Subcutaneous preadipocyte (primary cell): ENCODE results near the genes FOXO3 and CEP57L1.

GRCh38 chr6:107586017-107586407 is 96.1 kb downstream of the SOBP start:
- CAGE, long polyA plus RNA: no peak

GRCh38 chr6:107657789-107658789 is 166.0 kb downstream of the SCML4 start:
- CAGE, long polyA plus RNA: no peak

- CAGE, long polyA plus RNA: no peak
Measured at GRCh38 chr6:107822173-107823050, 1.7 kb downstream of the SCML4 start.

DNA sequence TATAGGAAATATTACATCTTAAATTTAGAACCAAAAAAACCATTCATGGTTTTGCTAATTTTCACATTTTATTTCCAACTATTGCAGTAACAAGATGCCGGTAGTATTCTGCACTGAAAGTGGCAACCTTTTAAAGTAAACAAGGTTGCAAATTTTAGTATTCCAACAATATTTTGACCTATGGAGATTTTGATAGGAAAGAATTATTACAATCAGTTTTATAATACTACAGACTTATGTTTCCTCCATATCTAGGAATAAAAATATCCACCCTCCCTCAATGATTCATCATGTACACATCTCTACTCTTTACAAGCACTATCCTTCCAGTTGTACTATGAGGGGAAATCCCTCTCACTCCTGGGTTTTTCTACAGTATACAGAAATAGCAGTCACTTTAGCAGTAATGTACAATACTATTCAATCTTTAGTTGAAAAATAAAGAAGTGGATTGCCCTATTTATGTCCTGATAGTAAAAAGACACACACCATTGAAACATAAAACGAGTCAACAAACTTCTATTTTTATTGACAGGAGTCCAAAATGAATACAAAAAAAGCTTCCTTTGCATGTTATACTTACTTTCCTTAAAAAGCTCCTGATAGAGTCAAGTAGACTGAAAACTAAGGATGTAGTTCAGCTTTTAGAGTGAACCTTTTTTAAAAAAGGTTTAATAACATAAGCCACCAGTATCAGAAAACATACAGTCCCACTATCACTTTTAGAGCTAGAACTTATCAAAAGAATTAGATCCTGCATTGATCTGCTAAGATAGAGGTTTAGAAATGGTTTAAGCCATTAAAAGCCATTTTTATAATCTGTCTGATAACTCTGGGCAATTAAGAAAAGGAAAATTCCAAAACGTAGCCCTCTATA is 46.4 kb upstream of the SCML4 start:
- CAGE, long polyA plus RNA: no peak

GRCh38 chr6:107888146-107888885 is 64.2 kb upstream of the SCML4 start:
- CAGE, long polyA plus RNA: no peak

DNA sequence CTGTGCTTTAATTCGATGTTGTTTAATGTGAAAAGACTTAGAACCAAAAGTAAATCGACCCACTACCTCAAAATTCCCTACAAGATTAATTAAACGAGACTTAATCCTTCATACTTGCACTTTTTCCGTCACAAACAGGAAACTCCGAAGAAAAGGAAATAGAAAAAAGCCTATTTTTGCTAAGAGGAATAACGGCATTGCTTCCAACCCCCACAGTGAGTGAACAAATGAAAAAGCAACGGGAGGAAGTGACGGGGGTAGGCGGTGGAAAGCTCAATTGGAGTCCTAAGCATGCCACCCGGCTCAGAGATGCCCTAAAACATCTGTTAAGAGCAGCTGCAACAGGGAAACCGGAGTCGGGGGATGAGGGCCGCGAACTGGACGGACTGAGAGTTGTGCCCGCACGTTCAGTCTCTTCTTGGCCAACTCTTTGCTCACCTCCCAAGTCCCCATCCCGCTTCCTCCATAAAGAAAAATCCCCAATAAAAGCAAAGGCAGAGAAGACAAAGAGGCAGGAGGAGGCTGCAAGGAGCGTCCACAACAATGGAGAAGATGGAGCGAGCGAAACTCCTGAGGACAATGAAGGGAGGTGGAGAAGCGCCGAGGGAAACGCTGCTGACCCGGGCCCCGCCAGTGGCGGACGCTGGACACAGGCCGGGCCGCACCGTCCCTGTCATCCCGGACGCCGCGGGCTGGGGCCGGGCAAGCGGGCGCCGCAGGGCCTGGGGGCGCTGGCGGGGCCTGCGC is 727 bp downstream of the SEC63 start:
- CAGE, long polyA plus RNA: no peak

- CAGE, long polyA plus RNA: no peak
Measured at GRCh38 chr6:108411667-108412510, 117.0 kb downstream of the AFG1L start.

GRCh38 chr6:108560477-108561353 is at the start of gene FOXO3:
Gene FOXO3, plus strand, starts transcription at chr6:108560917.
- CAGE, long polyA plus RNA: no peak

DNA sequence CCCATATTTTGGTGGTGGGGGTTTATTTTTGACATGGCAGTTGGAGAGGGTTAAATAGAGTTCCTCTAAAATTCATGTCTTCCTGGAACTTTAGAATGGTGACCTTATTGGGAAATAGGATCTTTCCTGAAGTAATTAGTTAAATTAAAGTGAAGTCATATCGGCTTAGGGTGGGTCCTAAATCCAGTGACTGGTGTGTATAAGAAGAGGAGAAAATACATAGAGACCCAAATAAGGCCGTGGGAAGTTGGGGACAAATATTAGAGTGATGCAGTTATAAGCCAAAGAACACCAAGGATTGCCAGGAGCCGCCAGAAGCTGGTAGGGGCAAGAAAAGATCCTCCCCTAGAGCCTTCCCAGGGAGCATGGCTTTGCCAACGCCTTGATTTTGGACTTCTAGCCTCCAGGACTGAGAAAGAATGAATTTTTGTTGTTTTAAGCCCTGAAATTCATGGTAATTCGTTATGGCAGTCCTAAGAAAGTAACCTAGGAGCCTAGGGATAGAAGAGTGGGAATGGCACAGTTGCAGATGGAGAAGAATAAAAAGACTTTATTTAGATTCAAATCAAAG is 10.7 kb downstream of the FOXO3 start:
- CAGE, long polyA plus RNA: no peak

- CAGE, long polyA plus RNA: no peak
Measured at GRCh38 chr6:108586293-108586908, 25.7 kb downstream of the FOXO3 start.

- CAGE, long polyA plus RNA: no peak
Measured at GRCh38 chr6:108589212-108590271, 28.8 kb downstream of the FOXO3 start.

GRCh38 chr6:108622341-108623443 is 62.0 kb downstream of the FOXO3 start:
- CAGE, long polyA plus RNA: no peak

DNA sequence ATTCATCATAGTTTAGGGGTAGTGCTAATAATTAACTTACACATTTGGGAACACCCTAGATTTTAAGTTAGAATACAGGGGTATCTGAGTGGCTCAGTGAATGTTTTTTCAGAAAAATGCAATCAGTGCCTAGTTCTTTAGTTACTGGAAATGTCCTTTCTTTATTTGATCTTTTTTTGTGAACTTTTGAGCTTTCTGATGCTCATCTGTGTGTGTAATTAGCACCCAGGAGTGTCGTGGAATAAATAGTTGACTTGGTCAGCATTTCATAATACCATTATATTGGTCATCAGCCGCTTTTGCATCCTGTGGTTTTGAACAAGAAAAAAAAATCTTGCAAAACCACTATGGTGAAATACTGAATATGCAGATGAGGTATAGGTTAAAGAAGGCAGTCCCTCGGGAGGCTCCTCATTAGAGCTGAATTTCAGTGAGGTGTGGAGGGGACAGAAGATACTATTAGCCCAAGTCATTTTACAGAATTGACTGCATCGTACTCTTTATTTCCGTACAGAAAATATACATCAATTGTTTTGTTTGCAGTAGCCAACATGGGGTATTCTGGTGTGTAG is 90.0 kb downstream of the FOXO3 start:
- CAGE, long polyA plus RNA: no peak

GRCh38 chr6:108651505-108652410 is 91.0 kb downstream of the FOXO3 start:
- CAGE, long polyA plus RNA: no peak

DNA sequence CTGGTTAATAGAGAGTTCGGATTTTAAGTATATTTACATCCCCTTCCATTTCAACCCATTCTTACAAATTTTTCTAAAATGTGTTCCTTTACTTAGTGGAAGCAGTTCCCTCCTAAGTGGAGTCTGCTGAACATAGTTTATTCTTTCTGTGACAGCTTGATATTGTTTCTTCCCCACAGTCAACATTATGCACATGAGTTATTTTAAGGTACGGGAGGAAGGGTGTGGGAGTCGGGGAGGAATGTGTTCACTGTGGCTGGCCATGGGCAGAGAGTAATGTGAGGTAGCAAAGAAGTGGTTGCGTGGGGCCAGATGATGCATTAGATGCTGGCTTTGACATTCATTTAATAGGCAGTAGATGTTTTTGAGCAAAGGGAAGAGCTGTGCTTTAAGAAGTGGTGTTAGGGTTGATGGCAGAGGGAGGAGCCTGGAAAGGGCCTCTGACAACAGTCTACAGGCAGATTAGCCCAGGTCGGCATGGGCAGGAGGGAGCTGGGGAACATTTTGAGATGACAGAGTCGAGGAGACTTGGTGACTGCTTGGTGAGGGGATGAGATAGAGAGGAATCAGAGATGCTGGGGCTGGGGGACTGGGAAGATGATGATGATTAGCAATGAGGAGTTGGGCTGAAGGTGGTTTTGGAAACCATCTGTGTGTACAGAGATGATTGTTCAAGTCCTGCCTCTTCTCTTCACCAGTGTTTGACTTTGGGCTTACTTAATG is 98.6 kb downstream of the ARMC2 start:
- CAGE, long polyA plus RNA: no peak

GRCh38 chr6:108948398-108949112 is 100.3 kb downstream of the ARMC2 start:
- CAGE, long polyA plus RNA: no peak

DNA sequence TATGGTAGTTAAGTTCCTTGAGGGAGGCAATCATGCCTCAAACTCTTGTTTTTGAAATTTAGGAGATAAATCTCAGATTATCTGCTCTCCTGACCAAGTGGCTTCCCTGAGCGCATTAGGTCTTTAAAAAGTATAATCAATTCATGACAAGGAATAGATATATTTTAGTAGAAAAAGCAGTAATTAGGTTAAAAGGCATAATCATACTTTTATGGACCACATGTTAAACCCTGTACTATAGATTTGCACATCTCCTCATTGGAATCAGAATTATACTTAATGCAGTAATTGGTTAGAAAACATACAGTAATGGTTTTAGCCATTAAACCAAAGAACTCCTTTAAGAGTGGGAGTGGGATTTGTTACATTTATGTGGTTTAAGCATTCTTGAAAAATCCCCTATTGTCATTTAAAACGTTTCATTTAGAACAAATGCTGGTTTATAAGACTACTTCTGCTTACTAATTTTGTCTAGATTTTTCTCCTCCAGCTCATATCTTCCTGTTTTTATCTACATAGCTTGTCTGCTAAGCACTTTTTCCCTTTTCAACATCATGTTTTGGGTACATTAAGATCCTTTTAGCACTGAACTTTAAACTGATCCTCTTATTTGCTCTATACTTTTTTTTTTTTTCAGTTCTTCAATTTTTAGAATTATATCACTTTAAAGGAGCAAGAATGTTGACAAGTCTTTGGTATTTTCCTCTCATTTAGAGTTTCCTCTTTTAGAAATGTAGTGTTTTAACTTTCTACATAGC is 81.1 kb downstream of the SESN1 start:
- CAGE, long polyA plus RNA: no peak

- CAGE, long polyA plus RNA: no peak
Measured at GRCh38 chr6:109091466-109092012, 3.1 kb downstream of the SESN1 start.

- CAGE, long polyA plus RNA: no peak
Measured at GRCh38 chr6:109095332-109096212, at the start of gene CEP57L1. Gene CEP57L1, plus strand, starts transcription at chr6:109095507.

DNA sequence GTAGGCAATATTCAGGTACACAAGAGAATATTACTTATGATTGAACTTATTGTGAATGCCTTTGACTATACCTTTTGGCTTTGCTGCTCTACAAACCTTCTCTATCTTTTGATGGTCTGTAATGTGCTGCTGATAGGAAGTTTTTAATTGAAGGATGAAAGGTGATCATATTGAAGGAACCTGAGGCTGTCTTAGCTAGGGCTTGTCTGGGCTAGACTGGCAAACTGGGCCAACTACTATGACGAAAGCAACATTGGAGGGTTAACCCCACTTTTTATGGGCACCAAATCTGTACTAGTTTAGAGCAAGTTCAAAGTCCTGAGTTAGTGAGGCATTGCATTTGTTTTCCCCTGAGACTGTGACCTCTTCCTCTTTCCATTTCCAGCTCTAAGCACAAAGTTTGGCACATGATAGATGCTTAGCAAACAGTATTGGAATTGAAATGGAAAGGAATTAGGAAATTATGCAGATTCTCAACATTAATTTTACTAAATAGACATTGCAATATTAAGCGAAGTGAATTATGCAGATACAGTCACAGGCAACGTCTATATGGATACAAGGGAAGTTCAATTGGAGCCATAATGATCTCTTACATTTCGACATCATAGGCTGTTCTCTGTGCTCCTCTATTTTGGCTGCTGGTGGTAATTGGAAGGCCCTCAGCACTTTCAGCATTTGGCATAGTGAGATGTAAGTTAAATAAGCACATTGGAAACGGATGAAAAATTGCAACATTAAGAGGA is 22.1 kb downstream of the CEP57L1 start:
- CAGE, long polyA plus RNA: no peak